Spleen (tissue), 7 donors: ENCODE measurements around a stretch of chr2.

GRCh38 chr2:46356492-46356951, 59.3 kb downstream of the EPAS1 start:
- PRO-cap, 4 experiments = no peak in any of the 4 experiments
- RAMPAGE, long total RNA, 4 experiments = no peak in any of the 4 experiments

DNA sequence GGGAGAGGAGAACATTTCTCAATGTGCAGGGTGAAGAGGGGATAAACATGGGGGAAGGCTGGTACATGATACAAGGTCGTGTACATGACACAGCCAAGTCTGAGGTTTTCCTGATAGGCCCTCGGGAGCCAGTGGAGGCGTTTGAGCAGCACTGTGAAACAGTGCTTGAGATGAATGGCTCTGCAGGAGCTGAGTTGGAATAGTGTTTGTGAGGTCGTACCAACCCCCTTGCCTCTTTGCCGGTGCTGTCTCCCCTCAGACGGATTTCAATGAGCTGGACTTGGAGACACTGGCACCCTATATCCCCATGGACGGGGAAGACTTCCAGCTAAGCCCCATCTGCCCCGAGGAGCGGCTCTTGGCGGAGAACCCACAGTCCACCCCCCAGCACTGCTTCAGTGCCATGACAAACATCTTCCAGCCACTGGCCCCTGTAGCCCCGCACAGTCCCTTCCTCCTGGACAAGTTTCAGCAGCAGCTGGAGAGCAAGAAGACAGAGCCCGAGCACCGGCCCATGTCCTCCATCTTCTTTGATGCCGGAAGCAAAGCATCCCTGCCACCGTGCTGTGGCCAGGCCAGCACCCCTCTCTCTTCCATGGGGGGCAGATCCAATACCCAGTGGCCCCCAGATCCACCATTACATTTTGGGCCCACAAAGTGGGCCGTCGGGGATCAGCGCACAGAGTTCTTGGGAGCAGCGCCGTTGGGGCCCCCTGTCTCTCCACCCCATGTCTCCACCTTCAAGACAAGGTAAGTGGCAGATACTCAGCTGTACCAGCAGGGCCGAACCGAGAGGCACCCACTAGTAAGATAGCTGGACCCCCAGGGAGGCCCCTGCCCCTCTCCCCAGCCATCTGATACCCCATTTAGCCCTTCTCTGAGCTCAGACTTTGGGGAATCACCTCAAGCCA, 83.0 kb downstream of the EPAS1 start:
- PRO-cap, 4 experiments = no peak in any of the 4 experiments
- RAMPAGE, long total RNA, 4 experiments = no peak in any of the 4 experiments

DNA sequence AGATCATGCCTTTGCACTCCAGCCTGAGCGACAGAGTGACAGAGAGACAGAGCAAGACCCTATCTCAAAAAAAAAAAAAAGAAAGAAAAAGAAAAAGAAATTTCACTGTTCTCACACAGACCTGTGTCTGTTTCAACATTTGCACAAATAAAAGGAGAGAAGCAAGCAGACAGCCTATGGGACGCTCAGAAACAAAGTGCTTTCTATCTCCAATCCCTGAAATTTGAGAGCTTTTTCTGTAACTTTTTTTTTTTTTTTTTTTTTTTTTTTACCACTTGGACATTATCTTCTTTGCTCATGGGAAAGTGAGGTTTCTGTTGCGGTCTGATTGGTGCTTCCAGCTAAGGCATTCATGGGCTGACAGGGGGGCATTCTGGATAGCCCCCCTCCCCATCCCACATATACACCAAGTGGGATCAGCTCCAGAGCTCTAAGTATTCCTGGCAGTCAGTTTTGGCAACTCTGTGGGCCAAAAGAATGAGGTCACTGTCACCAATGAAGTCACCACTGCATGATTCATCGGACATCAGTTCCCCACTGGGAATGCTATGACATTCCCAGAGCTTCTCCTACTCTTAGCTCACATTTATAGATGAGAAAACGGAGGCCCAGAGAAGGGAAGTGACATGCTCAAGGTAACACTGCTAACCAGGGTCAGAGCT, 1.8 kb upstream of the RHOQ start:
- PRO-cap, 4 experiments = no peak in any of the 4 experiments
- RAMPAGE, long total RNA, 4 experiments = no peak in any of the 4 experiments

DNA sequence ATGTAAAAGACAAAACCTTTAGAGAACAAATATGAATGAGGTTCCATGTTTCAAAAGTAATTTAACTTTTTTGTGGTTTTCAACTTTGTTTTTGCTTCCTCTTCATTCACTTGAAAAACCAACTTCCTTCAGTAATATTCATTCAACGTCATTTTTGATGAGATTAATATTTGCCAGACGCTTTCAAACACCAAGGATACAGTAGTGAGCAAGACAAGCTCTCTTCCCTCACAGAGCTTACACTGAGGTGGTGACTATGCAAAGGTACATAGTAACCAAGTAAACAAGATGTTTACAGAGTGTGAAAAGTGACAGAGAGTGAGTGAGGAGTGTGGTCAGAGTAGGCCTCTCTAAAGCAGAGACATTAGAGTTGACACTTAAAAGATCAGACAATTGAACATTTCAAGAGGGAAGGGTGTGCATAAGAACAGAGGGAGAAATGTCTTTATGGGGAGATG, 17.9 kb downstream of the CRIPT start:
- PRO-cap, 4 experiments = no peak in any of the 4 experiments
- RAMPAGE, long total RNA, 4 experiments = no peak in any of the 4 experiments

DNA sequence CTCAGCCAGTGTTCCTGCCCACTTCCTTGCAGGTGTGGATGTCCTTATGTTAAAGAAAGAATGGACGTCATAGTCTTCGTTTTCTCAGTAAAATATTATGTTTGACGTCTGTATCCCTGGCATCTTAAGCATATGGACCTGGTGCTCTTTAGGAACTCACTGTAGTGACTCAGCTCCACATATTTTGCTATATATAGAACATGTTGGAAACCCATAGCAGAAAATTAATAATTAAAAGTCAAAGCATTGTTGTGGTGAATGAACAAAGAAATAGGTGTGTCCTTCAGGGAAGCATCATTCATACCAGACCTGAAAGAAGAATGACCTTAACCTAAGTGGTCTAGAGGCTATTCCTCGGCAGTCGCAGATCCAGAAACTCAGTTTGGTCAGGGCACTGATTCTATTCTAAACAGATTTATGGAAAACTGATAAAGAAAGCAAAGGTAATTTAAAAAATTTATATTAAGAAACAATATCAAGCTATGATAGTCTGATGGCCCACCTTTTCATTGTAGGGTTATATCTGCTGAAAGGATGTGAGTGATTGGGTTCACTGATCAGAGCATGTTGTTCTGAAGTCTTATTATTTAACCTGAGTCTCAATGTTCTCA, 20.5 kb downstream of the SOCS5 start:
- PRO-cap, 4 experiments = no peak in any of the 4 experiments
- RAMPAGE, long total RNA, 4 experiments = no peak in any of the 4 experiments

GRCh38 chr2:46913467-46913843, 2.2 kb downstream of the MCFD2 start:
- PRO-cap, 4 experiments = no peak in any of the 4 experiments
- RAMPAGE, long total RNA, 4 experiments = no peak in any of the 4 experiments

GRCh38 chr2:46981525-46982318, 40.7 kb downstream of the TTC7A start:
- PRO-cap, 4 experiments = peak in 2 of 4 experiments; most common plus-strand start chr2:46981893 (in 1); most common minus-strand start chr2:46981765 (in 1)
- RAMPAGE, long total RNA, 4 experiments = no peak in any of the 4 experiments

GRCh38 chr2:46984117-46984530, 43.1 kb downstream of the TTC7A start:
- PRO-cap, 4 experiments = no peak in any of the 4 experiments
- RAMPAGE, long total RNA, 4 experiments = no peak in any of the 4 experiments

DNA sequence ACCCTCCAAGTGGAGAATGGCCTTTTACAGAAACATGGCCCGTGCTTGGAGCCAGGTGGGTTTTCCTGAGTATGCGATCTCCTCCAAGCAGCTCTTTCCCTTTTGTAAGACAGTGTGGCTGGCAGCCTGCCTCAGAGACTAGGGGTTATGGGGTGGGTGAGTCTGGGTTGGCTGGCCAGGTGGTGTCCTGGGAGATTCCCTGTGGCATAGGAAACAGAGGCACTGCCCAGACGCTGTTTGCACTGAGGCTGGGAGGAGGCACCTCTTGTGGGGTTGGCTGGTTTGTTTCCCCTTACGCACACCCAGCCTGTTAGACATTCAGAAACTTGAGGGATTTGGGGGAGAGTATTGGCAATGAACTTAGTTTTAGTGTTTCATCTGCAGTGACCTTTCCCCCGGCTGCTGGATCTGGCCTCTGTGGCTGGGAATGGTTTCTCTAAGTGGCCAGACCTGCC, 56.9 kb downstream of the TTC7A start:
- PRO-cap, 4 experiments = no peak in any of the 4 experiments
- RAMPAGE, long total RNA, 4 experiments = no peak in any of the 4 experiments

DNA sequence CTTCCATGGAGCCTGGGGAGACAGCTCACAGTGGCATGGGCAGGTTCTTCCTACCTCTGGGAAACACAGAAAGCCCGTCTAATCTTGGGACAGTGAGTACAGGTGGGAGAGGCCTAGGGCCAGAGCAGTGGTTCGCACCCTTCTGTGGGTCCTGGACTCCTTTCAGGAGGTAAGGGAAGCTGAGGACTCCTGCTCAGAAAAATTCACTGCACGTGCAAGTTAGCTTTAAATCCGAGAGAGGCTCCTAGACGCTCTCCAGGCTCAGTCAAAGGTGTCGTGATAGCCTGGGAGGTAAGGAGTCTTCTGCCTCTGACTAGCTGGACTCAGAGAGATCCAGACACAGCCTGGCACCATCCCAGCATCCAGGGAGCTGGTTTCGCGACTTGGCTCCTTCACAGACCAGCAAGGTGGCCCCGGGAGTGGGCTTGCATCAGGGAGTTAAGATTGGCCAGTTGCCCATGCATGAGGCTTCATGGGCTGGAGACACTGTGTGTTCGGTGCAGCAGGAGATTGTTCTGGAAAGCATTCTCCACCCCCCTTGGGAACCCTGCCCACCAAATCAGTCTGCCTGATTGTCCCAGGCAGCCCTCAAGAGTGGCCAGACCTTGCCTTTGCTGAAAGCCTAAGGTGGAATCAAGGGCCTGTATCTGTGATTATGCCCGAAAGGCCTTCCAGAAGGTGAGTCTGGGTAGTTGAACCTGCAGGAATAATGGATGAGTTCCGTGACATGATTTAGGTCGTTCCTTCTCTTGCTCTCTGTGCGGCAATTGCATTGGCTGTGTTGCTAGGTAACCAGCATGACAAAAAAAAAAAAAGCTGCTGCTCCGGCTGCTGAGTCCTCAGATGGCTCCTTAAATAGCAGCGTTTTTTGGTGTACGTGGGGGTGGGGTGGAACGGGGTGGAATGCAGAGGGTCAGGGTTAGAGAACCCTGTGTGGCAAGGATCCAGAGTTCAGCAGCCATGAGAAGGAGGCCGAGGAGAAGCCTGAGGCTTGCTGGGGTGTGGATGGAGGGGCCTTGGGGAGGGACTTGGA, 67.4 kb downstream of the TTC7A start:
- PRO-cap, 4 experiments = no peak in any of the 4 experiments
- RAMPAGE, long total RNA, 4 experiments = no peak in any of the 4 experiments

DNA sequence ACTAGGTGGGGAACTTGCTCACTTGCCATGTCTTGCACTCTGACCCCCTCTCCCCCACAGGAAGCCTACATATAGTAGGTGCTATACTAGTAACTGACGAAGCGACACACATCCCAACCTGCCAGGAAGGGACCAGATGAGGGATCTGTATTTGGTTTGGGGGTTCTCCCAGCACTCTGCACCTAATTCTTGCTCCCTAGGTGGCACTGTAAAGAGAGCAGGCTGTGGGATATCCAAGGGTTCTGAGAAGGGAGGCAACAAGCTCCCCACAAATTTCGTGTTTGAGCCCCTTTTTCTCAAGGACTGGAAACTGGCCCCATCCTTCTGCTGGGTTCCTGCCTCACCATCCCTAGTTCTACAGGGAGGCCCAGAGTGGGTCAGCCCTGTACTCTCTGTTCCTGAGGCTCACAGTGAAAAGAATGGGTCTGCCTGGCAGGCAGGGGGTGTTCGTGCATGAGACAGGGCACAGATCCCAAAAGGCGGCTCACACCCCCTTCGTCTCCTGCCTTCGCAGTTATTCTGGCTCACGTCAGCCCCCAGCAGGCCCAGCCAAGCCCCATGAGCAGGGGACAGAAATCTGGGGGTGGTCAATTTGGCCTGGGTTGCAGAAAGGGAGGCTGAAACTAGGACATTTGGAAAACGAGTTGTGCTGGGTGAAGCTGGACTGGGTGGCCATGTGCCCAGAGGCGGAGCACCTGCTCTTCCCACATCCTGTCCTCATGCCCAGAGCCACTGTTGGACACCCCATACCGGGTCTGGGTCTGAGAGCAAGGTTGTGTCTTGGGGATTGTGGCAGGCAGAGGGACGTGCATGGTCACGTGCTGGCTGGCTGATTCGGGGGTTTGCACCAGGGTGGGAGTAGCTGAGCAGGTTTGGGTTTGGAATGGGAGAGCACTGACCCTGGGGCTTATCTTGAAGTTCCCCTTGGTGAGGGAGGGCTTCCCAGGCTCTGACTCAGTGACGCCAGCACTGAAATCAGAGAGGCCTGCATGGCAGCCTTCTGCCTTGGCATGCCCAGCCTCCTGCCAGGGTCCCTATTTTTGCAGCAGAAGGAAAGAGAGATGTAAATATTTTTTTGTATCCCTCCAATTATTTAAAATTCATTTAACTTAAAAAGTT, 73.5 kb downstream of the TTC7A start:
- PRO-cap, 4 experiments = no peak in any of the 4 experiments
- RAMPAGE, long total RNA, 4 experiments = start-site peak on the plus strand in 1 of 4 experiments, centred at position 641 of the sequence, 6 reads per replicate

DNA sequence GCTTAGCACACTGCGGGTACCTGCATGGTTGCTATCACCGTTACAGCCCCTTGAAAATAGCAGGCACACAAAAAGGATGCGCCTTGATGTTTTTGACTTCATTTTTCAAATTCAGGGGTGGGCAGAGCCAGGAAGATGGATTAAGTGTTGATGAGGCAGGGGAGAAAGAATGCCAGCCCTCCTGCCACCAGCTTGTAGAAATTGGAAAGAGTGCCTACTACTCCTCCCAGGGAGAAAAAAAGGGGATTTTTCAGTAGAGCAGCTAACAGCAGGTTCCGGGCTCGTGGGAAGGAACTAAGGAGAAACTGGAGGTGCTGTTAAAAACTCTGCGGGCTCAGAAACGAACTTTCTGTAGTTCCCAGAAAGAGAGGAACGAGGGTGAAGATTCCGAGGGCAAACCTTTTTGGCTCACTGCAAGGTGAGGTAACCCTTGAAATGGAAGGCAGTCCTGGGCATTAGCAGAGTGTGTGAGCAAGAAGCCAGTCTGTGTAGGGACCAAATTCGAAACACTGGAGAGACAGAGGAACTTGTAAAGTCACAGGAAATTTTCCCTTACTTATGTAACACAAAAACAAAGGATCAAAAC, 74.7 kb downstream of the TTC7A start:
- PRO-cap, 4 experiments = peak in 3 of 4 experiments; most common minus-strand start position 508 of the sequence (in 3)
- RAMPAGE, long total RNA, 4 experiments = no peak in any of the 4 experiments

DNA sequence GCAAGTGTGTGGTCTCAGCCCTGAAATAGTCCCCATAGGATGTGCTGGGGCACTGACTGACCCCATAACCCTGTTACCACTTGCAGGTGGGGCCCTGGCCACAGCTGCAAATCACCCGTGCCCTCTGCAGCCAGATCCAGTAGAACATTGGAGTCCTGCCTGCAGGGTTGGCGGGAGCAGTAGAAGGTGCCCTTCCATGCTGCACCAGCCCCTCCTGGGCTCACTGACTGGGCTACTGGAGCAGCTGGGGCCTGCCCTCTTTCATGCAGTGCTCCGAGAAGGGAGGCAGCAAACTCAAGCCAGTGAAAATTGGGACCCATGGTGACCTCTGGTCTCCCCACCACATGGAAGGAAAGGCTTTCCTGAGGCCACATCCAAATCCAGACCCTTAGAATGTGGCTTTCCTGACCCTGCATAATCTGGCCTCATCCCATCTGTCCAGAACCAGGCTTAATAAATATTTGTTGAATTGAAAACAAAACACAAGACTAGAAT, 87.3 kb downstream of the TTC7A start:
- PRO-cap, 4 experiments = no peak in any of the 4 experiments
- RAMPAGE, long total RNA, 4 experiments = no peak in any of the 4 experiments

- PRO-cap, 4 experiments = peak in 1 of 4 experiments; most common plus-strand start chr2:47056714 (in 1)
- RAMPAGE, long total RNA, 4 experiments = start-site peak on the plus strand in 1 of 4 experiments, at chr2:47056298-47056688 at its widest, 5 to 9 reads per replicate
These were observed 98.6 kb downstream of the STPG4 start for GRCh38 chr2:47056179-47057147.

- PRO-cap, 4 experiments = no peak in any of the 4 experiments
- RAMPAGE, long total RNA, 4 experiments = no peak in any of the 4 experiments
These were observed 85.4 kb downstream of the STPG4 start for GRCh38 chr2:47069455-47070305.

DNA sequence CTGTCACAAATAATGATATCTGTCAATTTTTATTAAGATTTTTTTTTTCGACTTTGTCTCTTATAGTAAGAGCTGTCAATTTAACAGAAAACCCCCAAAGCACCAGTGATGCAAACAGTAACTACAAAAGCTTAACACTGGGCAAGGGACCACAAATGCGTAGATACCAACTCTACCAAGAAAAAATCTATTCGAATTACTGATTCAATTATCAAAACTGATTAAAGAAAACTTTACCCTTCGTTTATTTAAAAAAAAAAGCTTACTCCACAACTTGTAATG, 1.9 kb downstream of the CALM2 start:
- PRO-cap, 4 experiments = no peak in any of the 4 experiments
- RAMPAGE, long total RNA, 4 experiments = no peak in any of the 4 experiments

DNA sequence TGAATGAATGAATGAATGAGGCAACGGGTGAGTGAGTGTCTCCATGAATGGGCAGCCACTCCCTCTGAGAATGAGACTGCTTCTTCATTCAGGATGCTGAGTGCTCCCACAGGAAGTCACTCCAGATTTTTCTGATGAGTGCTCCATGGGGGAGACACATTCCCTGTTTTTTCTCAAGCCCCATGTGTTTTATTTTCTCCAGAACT, 93.6 kb upstream of the CALM2 start:
- PRO-cap, 4 experiments = no peak in any of the 4 experiments
- RAMPAGE, long total RNA, 4 experiments = no peak in any of the 4 experiments

DNA sequence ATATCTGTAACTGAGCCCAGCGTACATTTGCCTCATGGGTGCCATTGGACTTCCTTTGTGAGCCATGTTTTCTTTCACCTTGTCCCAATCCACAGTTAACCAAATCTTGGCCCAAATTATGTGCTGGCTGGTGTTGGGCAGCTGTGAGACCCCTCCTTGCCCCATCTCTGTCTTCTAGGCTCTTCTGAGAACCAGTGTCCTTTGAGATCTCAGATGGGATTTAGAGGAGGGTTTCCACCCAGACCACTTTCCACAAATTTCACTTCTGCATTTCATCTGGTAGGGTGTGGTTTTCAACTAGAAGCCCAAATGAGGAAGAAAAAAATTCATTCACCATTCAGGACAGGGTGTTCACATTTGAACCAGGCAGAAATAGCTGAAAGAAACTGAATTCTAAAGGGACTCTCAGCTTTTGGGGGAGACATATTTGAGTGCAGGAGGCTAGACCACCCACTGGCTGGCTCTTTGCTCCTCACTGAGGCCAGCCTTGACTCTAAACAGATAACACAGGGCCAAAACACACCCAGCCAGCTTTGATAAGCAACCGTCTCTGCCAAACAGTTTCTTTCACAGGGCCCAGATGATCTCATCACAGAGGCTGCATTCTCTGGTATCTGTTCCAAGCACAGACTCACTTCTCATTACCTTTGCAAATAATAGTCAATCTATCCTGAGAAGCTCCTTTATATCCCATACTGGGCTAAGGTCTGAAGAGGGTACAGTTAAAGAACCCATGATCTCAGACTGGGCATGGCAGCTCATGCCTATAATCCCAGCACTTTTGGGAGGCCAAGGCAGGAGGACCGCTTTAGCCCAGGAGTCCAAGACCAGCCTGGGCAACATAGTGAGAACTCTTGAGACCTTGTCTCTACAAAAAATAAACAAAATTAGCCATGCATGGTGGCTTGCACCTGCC, 32.3 kb upstream of the EPCAM start:
- PRO-cap, 4 experiments = no peak in any of the 4 experiments
- RAMPAGE, long total RNA, 4 experiments = no peak in any of the 4 experiments

DNA sequence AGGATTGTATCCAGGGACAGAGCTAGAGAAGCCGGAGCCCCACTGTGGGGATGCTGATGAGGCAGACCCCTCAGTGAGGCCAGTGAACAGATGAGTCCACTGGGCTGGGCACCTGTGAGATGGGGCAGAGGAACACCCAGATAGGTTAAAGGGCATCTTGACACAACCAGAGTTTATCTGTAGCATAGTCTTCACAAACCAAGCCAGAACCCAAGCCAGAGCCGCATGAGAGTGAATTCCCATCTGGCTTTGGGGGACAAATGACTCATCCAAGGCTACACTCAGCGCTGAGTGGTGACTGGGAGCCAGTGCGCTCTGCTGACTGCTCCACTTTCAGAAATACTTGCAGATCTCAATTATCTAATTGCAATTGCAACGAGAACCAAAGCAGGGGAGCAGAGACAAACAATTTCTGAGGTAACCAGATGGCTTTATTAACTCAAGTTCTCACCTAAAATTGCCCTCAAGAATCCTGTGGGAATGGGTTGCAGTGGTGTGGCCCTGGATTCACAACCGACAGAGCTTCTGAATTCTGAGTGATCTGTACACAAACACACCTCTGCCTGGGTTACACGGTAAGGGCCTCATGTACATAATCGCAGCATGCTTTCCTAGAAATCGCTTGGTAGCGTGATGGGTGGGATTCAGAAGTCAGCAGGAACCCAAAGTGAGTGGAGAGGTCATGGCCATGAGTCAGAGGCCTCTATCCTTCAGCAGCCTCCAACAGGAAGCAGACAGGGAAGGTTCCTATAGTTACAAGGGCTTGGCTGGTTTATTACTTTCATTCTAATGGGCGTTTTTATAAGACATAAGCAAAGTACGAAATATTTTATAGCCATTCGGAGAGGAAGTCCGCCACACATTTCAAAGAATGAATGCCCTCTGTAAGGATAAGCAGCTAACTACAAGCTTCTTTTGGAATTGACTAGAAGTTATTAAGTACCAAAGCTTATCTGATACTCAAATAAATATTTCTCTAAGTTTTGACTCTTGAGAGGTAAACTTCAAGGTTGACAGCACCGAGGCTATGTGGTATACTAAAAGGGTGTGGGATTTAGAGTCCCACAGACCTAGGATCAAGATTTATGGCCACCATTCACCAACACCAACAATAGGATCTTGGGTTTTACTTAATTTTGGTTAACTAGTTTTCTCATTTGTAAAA, 14.7 kb upstream of the EPCAM start:
- PRO-cap, 4 experiments = peak in 4 of 4 experiments; most common plus-strand start position 838 of the sequence (in 4); most common minus-strand start position 620 of the sequence (in 1)
- RAMPAGE, long total RNA, 4 experiments = no peak in any of the 4 experiments

DNA sequence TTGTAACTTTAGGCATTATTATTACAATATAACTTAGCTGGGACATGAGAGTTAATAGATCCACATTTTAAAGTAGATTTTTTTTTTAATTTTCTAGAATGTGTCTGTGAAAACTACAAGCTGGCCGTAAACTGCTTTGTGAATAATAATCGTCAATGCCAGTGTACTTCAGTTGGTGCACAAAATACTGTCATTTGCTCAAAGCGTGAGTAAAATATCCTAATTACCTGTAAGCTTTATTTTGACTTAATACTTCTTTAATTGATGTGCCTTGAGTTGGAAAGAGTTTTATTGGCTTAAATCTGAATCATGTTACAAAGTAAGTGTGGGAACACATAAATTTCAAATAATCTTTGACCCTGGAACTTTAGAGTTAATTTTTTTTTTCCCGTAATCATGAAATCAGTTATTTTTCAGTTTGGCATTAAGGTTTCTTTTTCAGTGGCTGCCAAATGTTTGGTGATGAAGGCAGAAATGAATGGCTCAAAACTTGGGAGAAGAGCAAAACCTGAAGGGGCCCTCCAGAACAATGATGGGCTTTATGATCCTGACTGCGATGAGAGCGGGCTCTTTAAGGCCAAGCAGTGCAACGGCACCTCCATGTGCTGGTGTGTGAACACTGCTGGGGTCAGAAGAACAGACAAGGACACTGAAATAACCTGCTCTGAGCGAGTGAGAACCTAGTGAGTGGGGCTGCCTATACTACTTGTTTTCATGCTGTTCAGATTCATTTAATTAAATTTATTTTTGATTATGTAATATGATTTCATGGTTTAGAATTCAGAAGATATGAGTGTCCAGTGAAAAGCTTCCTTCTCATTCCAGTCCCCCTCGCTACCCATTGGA, 4.5 kb downstream of the EPCAM start:
- PRO-cap, 4 experiments = no peak in any of the 4 experiments
- RAMPAGE, long total RNA, 4 experiments = no peak in any of the 4 experiments